Astrocyte (in vitro differentiated cells and primary cell): ENCODE measurements around the genes PCDHA12, PCDHGB3, PCDHGA6 and ARAP3.

- PRO-cap: unidirectional peak, minus-strand start at chr5:140875922
- RRBS, 2 experiments: 27% methylated on average over 3 of the region's 55 CpGs; no CpG with 5 or more reads in 1 of the 2 experiments
These were observed at the start of gene PCDHA12 for GRCh38 chr5:140875063-140876250. Gene PCDHA12, plus strand, starts transcription at chr5:140875308.

- PRO-cap: no peak
- RRBS, 2 experiments: no CpG with 5 or more reads among the region's 12 CpGs
These were observed 41.0 kb upstream of the PCDHB1 start for GRCh38 chr5:141010069-141010616.

GRCh38 chr5:141121963-141122313, 320 bp downstream of the PCDHB4 start:
- PRO-cap: no peak
- RRBS, 2 experiments: 20 to 27% methylated on average over 5 of the region's 11 CpGs

GRCh38 chr5:141369939-141370361, at the start of gene PCDHGB3:
Gene PCDHGB3, plus strand, starts transcription at chr5:141370242.
- PRO-cap: no peak
- RRBS, 2 experiments: no CpG with 5 or more reads among the region's 8 CpGs

- PRO-cap: no peak
- RRBS, 2 experiments: no CpG with 5 or more reads among the region's 9 CpGs
These were observed at the start of gene PCDHGA6 for GRCh38 chr5:141373623-141374044. Gene PCDHGA6, plus strand, starts transcription at chr5:141373891.

DNA sequence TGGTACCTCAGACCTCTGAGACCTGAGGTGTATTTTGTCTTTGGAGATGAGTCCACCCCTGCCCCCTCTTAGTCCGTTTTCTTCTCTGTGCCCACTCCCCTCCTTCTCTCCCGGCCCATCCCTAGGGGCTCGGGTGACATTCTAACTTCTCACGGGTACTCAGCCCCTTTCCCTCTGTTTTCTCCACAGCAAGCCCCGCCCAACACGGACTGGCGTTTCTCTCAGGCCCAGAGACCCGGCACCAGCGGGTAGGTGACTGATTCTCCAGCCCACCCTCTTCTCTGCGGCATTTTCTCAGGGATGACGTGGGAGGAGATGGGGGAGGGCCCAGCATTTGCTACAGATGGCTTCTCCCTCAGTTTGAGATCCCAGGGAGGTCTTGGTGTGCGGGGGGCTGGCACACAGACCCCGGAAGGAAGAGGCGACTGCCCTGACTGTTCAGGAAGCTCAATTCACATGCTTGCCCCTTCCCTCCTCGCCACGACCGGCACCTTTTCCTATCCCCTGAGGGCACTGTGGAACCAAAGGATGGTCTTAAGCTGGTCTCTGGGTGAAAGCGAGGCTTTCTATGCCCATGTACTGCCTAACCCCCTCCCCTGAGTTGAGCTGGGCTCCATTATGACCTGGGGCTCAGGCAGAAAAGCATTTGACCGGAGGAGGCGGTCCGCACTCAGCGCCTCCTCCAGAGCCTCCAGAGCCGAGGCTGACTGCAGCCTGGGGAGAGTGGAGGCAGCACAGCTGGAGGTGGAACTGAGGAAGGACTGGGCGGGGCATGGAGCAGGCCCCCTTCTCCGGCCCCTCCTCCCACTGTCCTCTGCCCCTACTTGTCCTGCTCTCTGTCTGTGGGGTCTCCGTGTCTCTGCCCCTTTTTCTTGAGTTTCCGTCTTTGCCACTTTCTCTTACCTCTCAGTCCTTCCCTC, 6.0 kb downstream of the PCDHGC5 start:
- PRO-cap: no peak
- RRBS, 2 experiments: 11 to 14% methylated on average over 5 to 8 of the region's 27 CpGs

GRCh38 chr5:141637119-141638004, 565 bp downstream of the RELL2 start:
- PRO-cap: no peak
- RRBS, 2 experiments: 2 to 3% methylated on average over 27 to 31 of the region's 81 CpGs

DNA sequence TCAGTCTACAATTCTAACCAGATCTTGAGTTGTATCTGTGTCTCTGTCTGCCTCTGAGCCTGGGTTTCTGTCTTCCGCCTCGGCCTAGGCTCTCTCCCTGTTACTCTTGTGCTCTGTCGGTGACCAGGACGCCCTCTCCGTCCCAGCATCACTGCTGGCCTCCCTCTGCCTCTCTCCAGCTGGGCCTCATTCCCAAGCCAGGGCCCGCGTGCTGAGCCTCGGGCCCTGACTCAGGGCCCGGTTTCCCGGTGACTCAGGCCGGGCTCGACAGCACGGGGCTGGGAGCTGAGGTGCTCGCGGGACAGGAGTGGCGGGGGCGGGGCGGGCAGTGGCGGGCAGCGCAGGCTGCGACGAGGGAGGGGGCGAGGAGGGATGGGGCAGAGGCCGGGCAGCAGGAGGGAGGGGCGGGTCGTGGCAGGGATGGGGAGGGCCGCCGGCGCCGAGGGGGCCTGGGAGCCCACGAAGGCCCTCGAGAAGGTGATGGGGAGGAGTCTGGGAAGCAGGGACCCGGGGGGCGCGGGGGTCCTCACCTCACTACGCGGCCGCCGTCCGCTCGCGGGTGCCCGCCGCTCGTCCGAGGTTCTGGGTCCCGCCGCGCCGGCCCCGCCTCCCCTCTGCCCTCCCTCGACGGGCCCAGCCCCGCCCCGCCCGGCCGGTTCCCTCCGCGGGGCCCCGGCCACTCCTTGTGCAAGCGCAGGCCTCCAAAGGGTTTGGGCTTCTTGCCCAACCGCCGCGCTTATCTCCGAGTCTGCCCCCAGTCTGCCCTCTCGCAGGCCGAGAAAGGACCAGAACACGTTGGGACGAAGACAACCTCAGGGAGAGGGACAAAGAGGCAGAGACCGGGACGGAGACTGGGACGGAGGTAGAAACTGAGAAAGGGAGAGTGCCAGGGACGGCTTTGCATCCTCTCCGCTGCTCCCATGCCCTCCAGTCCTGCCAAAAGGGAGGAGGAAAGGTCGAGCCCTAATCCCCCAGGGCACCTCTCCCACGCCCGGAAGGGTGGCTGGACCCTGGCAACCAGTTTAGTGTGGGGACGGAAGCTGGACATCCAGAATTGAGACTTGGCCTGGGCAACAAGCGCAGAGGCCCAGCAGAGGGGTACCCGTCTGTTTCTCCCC, at the start of gene ARAP3:
TSS of gene ARAP3 (minus strand) at position 588 of the 1,118 bp plus-strand sequence.
- PRO-cap: bidirectional peak, plus-strand start at position 534 of the sequence, minus-strand start at position 244 of the sequence; bidirectional peak, plus-strand start at position 706 of the sequence, minus-strand start at position 616 of the sequence
- RRBS, 2 experiments: 2 to 3% methylated on average over 27 to 31 of the region's 80 CpGs

GRCh38 chr5:141864159-141864816, 13.9 kb downstream of the PCDH1 start:
- PRO-cap: no peak
- RRBS, 2 experiments: 97 to 100% methylated on average over 2 to 3 of the region's 14 CpGs

GRCh38 chr5:141877736-141878097, 493 bp downstream of the PCDH1 start:
- PRO-cap: no peak
- RRBS, 2 experiments: no CpG with 5 or more reads among the region's 27 CpGs

DNA sequence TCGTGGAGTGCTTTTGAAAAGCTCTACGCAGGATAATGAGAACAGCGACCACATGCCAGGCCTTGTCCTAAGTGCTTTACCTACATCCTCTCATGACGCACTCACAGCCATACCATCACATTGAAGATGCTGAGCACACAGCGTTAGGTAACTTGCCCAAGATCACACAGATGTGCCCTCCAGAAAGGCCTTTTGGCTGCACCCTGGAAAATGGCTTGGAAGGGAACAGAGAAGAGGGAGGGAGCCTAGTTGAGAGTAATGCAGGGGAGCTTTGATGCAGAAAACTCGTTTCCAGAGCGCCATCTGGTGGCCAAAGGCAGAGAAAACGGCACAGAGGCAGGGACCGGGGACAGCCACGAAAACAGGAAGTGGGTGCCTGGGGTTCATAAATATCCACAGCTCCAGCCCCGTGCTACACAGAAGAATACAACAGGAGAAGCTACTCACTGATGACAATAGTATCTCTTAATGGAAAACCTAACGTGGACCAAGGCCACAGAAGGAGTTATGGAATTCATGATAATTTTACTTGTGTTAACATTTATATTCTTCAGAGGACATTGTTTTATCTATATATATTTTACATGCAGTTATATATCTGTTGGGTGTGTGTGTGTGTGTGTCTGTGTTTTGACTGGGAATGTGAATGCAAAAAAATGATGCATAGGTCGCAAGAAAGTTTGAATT, 2.7 kb upstream of the PCDH12 start:
- PRO-cap: no peak
- RRBS, 2 experiments: no CpG with 5 or more reads among the region's 13 CpGs

DNA sequence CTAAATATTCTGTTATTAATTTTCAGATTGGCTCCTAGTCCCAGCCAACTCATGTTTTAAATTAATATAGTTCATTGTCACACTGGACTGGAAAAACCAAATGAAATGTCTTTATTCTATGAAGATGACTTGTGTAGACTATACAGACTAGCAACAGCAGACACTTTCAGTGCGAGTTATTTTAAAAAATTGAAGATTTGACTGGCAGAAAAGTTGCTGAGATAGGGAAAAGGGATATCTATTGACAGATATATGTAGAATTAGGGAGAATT, 21.5 kb downstream of the NDFIP1 start:
- PRO-cap: no peak
- RRBS, 2 experiments: no CpG with 5 or more reads among the region's 1 CpG

- PRO-cap: no peak
- RRBS, 2 experiments: no CpG with 5 or more reads among the region's 4 CpGs
These were observed 24.2 kb downstream of the NDFIP1 start for GRCh38 chr5:142132557-142133324.

DNA sequence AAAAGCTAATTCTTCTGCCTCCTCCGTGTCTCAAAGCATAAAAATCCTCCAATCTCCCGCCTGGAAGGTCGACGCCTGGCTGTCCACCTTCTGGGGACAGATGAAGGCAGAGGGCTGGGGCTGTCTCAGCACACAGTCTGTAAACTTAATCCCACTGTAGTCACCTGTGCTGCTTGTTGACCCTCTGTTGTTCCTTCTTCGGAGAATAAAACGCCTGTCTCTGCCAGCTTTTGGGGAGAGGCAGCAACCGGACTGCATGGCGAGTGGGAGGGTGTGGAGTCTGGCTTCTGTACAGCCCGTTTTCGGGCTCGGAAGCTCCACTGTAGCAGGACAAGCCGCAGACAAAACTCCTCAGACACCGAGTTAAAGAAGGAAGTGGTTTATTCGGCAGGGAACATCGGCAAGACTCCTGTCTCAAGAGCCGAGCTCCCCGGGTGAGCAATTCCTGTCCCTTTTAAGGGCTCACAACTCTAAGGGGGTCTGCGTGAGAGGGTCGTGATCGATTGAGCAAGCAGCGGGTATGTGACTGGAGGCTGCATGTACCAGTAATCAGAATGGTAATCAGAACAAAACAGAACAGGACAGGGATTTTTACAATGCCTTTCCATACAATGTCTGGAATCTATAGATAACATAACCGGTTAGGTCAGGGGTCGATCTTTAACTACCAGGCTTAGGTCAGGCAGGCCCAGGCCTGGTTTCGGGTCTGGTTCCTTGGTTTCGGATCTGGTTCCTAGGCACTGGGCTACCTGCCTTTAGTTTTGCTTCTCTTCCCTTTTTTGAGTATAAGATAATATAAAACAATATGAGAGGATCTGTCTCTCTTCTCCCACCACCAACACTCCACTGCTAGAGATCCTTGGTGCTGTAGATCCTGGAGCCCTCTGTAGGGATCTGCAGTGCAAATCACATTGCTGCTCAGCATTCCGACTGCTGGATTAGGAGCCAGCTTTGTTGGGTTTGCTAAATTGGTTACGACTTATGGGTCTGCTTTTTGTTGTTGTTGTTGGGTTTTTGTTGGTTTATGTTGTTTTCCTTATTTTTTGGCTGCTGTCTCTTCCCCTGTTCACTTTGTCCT, 88.3 kb downstream of the SPRY4 start:
- PRO-cap: no peak
- RRBS, 2 experiments: no CpG with 5 or more reads among the region's 27 CpGs

DNA sequence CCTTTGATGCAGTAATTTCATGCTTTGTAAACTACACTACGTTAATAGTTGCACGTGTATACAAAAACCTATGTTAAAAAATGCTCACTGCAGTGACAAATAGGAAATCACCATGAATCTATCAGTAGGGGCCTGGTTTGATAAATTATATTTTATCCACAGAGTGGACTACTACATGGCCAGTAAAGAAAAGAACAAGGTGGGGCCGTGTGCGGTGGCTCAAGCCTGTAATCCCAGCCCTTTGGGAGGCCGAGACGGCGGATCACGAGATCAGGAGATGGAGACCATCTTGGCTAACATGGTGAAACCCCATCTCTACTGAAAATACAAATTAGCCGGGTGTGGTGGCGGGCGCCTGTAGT, 51.6 kb upstream of the SPRY4 start:
- PRO-cap: no peak
- RRBS, 2 experiments: no CpG with 5 or more reads among the region's 11 CpGs

GRCh38 chr5:142425960-142426861, 101.4 kb upstream of the SPRY4 start:
- PRO-cap: no peak
- RRBS, 2 experiments: no CpG with 5 or more reads among the region's 18 CpGs

GRCh38 chr5:142446592-142447342, 121.9 kb upstream of the SPRY4 start:
- PRO-cap: no peak
- RRBS, 2 experiments: no CpG with 5 or more reads among the region's 5 CpGs

DNA sequence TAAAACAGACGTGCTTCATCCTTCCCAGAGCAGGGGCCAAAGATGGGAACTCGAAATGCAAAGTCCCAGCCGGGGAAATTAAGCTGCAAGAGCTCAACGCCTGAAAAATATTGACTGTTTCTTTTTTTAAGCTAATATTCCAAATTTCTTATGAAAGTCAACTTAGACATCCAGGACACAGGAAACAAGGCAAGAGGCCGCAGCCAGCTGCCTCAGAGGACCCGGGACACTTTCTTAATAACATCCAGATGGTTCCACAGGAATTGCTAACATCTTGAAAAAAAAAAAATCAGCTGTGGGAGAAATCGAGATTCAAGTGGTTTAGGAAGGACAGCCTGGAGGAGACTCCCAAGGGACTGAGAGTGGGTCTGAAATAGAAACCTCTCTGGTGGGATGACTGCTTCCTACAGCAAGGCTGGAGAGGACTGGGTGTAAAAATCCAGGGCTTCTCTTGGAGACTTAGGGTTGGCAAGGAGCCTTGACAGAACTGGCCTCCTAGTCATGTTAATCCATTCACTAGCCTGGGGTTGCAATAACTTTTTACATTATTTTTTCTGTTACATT, 144.8 kb downstream of the FGF1 start:
- PRO-cap: no peak
- RRBS, 2 experiments: no CpG with 5 or more reads among the region's 7 CpGs

GRCh38 chr5:142716923-142717506, 31.1 kb upstream of the FGF1 start:
- PRO-cap: no peak
- RRBS, 2 experiments: no CpG with 5 or more reads among the region's 7 CpGs

GRCh38 chr5:142778526-142779243, 8.5 kb downstream of the ARHGAP26 start:
- PRO-cap: no peak
- RRBS, 2 experiments: no CpG with 5 or more reads among the region's 2 CpGs